Islet of Langerhans (tissue), 1 donor: ENCODE measurements around a stretch of chr22.

- RRBS, result no CpG with 5 or more reads among the region's 2 CpGs
Measured at GRCh38 chr22:41170265-41170650, 34.9 kb upstream of the L3MBTL2 start.

DNA sequence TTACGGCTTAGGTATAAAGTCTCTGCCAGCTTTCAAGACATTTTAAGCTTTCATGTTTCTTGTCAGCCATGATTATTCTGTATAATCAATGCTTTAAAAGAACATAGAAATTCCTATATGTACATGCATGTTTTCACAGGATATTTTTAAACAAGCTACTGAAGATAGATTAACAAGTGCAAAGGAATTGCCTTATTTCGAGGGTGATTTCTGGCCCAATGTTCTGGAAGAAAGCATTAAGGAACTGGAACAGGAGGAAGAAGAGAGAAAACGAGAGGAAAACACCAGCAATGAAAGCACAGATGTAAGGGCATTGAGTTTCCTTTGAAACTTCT, 32.8 kb upstream of the L3MBTL2 start:
- RRBS, result no CpG with 5 or more reads among the region's 3 CpGs

DNA sequence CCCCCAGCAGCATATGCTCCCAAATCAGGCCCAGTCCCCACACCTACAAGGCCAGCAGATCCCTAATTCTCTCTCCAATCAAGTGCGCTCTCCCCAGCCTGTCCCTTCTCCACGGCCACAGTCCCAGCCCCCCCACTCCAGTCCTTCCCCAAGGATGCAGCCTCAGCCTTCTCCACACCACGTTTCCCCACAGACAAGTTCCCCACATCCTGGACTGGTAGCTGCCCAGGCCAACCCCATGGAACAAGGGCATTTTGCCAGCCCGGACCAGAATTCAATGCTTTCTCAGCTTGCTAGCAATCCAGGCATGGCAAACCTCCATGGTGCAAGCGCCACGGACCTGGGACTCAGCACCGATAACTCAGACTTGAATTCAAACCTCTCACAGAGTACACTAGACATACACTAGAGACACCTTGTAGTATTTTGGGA, 26.5 kb upstream of the L3MBTL2 start:
- RRBS, result no CpG with 5 or more reads among the region's 7 CpGs

- RRBS, result no CpG with 5 or more reads among the region's 18 CpGs
Measured at GRCh38 chr22:41258625-41259332, 18.0 kb upstream of the CHADL start.

DNA sequence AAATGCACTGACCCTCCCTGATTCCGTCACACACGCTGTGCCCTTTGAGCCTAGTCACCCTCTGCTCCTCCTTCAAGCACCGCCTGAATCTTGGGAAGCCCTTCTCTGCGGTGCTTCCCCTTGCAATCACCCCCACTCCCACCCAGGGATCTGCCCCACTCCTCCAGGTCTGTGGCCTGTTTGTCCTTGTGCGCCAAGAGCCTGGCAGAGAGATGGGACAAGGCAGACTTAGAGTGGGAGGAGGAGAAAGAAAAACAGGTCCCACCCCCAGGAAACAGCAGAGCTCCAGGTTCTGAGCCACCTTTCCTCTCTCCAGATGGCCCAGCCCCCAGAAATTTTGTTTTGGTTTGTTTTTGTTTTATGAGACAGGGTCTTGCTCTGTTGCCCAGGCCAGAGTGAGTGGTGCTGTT, 37.3 kb upstream of the TEF start:
- RRBS, result no CpG with 5 or more reads among the region's 5 CpGs

DNA sequence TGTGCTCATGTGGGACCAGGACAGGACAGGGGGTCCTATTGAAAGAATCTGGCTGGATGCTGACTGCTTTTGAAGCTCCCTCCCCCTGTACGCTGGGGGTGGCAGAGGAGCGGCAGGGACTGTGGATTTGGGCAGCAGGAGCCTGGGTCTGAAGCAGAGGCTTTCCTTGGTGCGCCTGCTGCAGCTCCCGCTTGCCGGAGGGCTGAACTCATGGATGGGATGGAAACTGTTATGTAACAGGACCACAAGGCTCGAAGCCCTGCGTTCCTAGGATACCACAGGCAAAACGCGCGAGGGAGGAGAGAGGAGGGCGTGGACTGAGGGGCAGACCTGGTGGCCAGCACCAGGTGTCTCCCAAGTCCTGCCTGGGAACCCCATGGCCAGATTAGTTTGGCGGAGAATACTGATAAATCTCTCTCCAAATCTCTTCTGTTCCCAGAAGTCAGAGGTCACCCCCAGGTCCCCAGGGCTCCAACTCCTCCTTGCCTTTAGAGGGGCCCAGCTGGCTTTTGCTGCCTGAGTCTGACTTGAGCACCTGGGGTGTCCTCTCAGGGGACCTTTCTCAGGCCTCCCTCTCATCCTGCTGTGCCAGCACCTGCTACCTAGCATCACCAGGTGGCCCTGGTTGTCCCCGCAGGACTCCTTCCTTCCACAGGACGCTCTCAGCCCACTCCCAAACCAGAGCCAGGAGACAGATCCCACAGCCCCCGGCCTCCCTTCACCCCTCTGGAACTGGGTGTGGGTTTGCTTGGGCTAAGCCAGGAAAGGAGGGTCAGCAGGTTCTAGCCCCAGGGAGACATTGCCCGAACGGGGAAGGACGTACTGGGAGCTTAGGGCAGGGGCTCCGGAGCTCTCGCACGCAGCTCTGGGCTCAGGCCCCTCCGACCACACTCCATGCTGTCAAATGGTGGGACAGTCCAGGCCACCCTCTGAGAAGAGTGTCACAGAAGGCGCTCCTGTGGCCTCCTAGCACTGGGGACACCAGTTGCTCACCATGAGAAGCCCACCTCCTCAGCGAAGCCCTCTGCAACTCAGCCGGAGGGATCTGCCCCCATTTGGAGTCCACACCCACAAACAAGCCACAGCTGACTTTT, 13.5 kb upstream of the TEF start:
- RRBS, result no CpG with 5 or more reads among the region's 25 CpGs

- RRBS, result no CpG with 5 or more reads among the region's 6 CpGs
Measured at GRCh38 chr22:41394279-41394843, 12.6 kb downstream of the TEF start.

DNA sequence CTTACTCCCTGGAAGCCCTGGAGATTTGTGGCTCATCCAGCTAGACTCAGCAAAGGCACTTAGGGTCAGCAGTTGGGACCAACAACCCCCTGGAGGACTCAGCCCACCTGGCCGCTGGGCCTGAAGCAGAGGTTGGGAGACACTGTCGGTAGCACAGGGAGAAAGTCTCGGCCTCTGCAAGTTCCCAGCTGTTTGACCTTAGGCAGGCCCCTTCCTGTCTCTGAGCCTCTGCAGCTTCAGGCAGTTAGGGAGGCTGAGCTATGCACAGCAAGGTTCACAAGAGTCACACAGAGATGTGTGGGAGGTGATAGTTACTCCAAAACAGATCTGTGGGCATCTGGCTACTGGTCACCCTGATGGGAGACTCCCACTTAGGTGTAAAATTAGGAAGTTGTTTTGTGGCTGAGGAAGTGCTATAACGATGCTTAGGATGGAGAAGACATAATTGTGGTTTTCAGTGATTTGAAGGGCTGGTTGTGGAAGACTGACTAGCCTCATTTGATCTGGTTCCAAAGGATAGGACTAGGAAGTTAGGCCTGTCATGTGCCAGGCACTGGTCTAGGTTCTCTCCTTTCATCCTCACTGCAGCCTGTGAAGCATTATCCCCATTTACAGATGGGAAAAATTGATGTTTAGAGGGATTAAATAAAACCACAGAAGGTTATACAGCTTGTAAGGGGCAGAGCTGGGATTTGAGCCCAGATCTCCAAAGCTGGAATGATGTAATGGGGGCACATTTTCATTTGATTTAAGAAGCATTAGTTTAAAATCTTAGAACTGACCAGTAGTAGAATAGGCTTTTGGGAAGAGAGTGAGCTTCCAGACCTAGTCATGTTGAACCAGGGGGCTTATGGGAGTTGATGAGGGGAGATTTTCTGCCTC, 13.5 kb downstream of the ACO2 start:
- RRBS, result no CpG with 5 or more reads among the region's 4 CpGs

GRCh38 chr22:41524501-41525713, 19.4 kb downstream of the POLR3H start:
- RRBS, result no CpG with 5 or more reads among the region's 31 CpGs

GRCh38 chr22:41531710-41532528, 12.4 kb downstream of the POLR3H start:
- RRBS, result 84% methylated on average over 2 of the region's 18 CpGs

- RRBS, result no CpG with 5 or more reads among the region's 17 CpGs
Measured at GRCh38 chr22:41561291-41562283, 777 bp downstream of the CSDC2 start.

DNA sequence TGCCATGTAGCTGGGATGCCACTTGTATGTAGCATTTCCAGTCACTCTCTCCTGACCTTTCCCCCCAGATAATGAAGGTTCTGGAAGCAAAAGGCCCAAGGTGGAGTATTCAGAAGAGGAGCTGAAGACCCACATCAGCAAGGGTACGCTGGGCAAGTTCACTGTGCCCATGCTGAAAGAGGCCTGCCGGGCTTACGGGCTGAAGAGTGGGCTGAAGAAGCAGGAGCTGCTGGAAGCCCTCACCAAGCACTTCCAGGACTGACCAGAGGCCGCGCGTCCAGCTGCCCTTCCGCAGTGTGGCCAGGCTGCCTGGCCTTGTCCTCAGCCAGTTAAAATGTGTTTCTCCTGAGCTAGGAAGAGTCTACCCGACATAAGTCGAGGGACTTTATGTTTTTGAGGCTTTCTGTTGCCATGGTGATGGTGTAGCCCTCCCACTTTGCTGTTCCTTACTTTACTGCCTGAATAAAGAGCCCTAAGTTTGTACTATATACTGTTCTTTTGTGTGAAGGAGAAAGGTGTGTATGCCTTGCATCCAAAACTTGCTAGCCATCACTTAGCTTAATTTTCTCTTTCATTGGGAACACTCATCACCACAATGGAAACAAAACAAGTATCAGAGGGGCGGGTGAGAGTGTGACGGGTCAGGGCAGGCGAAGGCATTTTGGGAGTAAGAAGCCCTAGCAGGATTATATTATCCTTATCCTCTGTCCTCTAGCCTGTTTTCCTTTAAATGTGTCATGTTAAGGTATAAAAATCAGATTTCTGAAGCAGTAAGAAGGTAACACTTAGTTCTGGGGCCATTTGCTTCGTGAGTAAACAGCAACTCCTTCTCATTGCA, 24.9 kb downstream of the SNU13 start:
- RRBS, result no CpG with 5 or more reads among the region's 13 CpGs

DNA sequence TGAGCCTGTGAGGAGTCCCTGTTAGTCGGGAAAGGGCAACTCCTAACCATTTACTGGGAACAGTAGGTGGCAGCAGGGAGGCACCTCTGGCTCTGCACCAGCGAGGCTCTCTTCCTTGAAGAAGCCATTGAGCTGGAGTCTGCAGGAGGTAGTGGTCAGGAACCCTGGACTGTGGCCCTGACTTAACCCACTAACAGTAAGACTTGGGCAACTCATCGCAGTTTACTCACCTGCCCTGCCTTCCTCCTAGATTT, 47.3 kb downstream of the MEI1 start:
- RRBS, result no CpG with 5 or more reads among the region's 3 CpGs

DNA sequence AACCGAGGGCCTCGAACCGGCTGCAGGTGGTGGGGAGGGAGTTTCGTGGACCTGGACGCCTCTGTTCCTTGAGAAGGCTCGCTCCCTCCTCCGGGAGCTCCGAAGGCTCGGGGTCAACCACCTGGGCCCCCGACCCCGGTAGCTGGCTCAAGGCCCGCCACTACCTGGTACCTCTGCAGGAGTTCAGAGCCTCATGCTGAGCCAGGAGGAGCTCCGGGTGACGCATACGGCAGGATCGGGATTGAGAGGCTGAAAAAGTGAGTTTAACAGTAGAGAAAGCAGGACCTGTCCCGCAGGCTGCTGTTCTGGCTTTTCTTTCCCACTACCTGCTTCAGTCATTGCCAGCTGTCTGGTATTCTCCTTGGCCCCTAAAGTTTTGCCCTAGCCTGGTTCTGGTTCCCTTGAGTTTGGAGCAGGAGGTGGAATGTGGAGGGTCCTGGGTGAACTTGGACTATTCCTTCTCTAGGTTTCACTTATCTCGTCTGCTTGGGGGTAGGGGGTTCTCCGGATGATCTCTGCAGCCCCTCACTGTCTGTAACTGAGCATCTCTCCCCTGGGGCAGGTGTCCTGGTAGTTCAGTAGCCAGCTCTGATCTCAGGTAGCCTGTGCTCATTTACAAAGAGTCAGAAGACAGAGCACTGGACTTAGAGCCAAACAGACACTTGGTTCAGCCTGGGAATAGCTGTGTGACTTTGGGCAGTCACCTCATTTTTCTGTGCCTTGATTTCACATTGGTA, 509 bp downstream of the CCDC134 start:
- RRBS, result 4% methylated on average over 10 of the region's 19 CpGs

DNA sequence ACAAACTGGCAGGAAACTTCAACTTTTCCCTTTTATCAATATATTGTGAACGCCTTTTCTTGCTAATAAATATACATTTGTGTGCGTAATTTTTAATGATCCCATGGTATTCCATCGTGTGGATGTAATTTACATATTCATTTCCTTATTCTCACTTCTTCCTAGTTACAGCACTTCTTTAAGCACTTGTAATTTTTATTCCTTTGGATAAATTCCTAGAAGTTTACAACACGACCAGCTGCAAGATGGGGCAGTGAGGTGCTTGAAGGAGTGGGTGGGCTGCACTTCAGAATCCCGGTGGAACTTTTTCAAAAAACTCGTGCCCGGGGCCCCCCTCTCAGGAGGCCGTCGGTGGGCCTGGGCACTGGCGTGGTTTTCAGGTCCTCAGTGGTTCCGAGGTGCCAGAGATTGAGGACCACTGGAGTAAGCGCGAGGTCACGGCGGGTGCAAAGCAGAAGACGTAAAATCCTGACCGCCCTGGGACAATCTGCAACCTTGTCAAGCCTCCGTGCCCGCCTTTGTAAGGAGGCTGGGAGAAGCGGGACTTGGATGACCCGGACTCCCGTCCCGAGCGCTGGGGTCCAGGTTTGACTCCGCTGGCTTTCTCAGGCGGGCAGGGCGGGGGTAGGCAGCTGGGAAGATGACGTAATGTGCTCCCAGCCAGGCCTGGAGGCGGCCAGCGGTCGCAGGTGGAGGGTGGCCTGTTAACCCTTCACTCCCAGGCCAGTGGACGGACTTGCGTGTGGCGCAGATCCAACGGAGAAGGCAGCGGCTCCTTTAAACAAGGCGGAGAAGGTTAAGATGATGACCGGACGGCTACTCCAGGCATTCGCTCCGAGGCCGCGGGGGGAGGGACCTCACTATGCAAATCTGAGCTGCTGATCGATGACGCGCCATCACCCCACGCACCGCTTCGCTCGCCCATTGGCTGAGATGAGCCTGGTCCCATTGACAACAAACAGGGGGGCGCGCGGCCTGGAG, 539 bp upstream of the SREBF2 start:
- RRBS, result no CpG with 5 or more reads among the region's 53 CpGs

- RRBS, result no CpG with 5 or more reads among the region's 7 CpGs
Measured at GRCh38 chr22:41838505-41839530, 5.9 kb downstream of the SREBF2 start.

DNA sequence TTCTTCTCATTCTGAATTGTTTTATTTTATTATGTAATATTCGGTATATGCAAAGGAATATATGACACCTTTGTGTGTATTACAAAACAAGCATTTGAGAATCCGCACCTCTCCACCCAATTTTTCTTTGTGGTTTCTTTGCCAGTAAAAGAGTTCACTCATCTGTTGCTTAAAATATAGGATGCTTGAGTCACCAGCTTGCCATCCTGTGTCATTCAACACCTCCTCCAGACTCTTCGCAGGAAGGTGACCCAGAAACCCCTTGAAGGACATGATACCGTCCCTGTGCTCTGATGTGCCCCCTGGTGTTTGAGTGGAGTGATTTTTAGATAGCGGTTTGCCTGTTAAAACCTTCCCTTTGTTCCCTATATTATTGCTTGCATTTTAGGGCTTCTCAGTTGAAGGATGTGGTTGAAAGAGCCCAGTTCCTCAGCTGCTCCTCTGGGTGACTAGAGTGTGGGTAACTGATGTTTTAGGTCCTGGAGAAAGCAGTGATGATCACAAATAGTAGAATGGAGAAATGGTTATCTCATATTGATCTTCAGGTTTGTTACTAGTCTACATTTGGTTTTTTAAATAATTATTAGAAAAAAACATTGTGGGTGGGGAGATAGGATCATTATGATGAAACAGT, 24.7 kb downstream of the SREBF2 start:
- RRBS, result no CpG with 5 or more reads among the region's 5 CpGs

DNA sequence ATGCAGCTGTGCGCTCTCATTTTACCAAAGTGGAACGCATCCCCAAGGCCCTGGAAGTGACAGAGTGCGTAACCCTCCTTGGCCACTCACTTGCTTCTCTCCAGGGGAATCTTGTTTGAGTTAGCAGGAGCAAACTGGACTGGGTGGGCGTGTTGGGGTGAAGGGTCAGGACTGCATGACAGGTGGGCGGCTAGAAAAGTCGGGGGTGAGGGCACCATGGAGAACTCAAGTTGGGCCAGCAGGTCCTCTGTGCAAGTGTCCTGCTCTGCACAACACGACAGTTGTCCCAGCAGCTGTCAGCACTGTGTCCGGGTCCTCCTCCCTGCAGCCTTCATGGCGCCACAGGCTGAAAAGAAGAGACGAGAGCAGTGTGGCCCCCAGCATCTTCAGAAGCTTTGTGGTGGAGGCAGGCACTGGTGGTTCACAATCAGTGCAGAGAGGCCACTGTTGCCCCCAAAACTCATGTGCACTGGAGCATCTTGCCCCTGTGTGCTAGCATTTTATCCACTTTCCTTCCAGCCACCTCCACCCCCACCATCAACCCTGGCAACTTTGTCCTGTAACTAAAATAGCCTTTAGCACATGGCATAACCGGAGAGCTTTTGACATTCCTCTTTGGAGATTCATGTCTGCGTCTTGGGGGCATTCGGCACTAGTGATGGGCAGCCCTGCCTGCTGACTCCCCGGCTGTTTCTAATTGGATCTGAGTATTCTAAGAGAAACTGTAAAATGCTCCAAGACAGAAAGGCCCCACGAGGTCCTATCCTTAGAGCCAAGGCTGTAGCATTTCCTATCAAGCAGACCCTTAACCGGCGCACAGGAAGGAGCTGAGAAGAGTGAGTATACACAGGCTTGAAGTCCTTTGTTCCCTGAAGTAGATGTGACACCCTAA, 15.9 kb downstream of the SHISA8 start:
- RRBS, result 95% methylated on average over 2 of the region's 17 CpGs

- RRBS, result 4% methylated on average over 28 of the region's 57 CpGs
Measured at GRCh38 chr22:41910446-41910965, 4.4 kb downstream of the SHISA8 start.

- RRBS, result no CpG with 5 or more reads among the region's 9 CpGs
Measured at GRCh38 chr22:41933799-41934259, 7.2 kb upstream of the TNFRSF13C start.